Epithelial cell of esophagus (primary cell): ENCODE data around the genes LINGO3 and LMNB2.

DNA sequence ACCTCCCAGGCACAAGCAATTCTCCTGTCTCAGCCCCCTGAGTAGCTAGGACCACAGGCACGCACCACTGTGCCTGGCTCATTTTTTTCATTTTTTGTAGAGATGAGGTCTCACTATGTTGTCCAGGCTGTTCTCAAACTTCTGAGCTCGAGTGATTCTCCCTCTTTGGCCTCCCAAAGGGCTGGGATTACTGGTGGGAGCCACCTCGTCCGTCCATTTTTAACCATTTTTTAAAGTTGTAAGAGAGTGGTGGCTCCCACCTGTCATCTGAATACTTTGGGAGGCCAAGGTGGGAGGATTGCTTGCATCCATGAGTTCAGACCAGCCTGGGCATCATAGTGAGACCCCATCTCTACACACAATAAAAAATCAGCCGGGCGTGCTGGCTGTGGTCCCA lies 21.0 kb downstream of the MOB3A start:
- RRBS, result no CpG with 5 or more reads among the region's 6 CpGs

DNA sequence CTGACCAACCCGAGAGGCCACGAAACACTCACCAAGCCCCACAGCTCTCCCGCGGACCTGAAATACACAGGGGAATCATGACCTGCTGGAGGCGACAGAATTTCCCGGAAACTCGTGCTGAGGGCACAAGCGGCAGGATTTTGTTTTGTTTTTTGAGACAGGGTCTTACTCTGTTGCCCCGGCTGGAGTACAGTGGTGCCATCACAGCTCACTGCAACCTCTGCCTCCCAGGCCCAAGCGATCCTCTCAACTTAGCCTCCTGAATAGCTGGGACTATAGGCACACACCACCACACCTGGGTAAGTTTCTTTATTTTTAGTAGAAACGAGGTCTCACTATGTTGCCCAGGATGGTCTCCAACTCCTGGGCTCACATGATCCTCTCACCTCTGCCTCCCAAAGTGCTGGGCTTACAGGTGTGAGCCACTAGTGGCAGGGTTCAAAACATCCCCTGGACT lies 17.5 kb downstream of the MOB3A start:
- RRBS, result 96% methylated on average over 3 of the region's 11 CpGs

- RRBS, result no CpG with 5 or more reads among the region's 9 CpGs
Observed at GRCh38 chr19:2087044-2087537, 9.0 kb downstream of the MOB3A start.

DNA sequence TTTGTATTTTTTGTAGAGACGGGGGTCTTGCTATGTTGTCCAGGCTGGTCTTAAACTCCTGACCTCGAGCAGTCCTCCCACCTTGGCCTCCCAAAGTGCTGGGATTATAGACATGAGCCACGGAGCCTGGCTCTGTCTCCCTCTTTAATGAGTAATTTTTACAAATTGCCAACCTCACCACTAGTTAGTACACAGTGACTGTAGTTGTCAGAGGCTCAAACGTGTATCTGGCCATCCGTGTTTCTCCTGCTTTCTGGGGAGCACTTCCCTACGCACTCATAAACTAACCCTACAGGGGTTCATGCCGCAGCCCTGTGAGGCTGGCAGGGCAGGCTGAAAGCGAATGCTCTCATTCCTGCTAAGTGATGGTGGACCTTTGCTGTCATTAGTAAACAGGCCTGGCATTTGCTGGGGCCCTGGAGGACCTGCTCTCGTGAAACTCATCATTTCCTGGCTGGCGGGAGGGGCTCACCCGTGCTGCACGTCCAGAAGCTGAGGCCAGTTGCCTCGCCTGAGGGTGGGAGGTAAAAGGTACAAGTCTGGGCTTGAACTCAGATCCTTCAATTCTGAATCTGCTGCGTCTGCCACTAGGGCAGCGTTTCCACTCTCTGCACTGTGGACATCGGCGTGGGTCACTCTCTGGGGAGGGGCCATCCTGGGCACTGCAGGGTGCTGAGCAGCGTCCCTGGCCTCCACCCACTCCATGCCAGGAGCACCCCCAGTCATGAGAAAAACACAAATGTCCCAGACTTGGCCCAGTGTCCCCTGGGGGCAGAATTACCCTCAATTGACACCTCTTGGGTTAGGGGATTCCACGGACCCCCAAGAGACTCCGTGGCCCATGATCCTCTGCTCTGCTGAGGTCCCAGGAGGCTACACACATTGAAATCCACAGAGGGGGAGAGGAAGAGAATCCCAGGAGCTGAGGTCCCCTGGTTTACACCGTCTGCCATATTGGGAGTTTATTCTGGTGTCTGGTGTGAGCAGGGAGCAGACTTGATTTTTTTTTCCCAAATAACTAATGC lies 7.0 kb downstream of the MOB3A start:
- RRBS, result no CpG with 5 or more reads among the region's 21 CpGs

GRCh38 chr19:2164326-2164961 lies 711 bp downstream of the DOT1L start:
- RRBS, result 2% methylated on average over 30 of the region's 53 CpGs

GRCh38 chr19:2183949-2185042 lies 20.6 kb downstream of the DOT1L start:
- RRBS, result no CpG with 5 or more reads among the region's 46 CpGs

GRCh38 chr19:2228310-2229270 lies 7.5 kb downstream of the PLEKHJ1 start:
- RRBS, result no CpG with 5 or more reads among the region's 37 CpGs

DNA sequence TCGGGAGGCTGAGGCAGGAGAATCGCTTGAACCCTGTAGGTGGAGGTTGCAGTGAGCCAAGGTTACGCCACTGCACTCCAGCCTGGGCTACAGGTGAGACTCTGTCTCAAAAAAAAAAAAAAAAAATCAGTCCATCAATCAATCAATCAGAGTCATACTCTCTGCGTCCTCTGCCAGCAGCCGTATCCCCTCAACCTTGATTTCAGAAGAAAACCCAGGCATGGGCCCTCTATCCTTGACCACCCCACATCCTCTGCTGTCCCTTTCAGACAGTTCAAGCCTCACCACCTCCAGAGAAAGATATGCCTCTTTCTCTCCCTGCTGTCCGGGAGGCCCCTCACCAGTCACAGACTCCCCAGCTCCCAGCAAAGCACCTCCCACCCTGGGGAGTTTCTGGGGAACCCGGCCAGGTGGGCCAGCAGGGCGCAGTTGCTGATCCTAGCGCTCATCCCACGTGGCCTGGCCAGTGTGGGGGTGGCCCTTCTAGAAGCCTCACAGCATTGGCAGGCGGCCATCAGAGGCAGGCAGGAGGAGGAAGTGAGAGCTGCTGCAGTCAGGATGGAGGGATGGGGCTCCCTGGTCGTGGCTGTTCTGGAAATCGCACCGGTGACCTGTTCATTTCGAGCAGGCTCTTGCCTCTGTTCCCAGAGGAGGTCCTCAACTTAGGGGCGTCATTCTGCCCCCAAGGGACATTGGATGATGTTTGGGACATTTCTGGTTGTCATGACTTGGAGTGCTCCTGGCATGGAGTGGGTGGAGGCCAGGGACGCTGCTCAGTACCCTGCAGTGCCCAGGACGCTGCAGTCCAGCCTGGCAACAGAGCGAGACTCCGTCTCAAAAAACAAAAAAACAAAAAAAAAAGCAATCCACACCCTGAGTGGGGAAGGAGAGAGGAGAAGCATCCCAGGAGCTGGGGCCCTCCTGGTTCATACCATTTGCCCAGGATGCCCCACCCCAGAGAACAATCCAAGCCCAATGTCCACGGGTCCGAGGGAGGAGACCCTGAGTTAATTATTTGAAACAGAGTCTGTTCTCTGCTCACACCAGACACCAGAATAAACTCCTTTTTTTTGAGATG lies 10.3 kb upstream of the JSRP1 start:
- RRBS, result 33% methylated on average over 2 of the region's 22 CpGs

GRCh38 chr19:2276646-2277456 lies 5.1 kb downstream of the PEAK3 start:
- RRBS, result no CpG with 5 or more reads among the region's 29 CpGs

- RRBS, result 3% methylated on average over 35 of the region's 81 CpGs
Observed at GRCh38 chr19:2307981-2308650, at the start of gene LINGO3. TSS of gene LINGO3 (minus strand) at chr19:2308154.

GRCh38 chr19:2318384-2318746 lies 10.0 kb downstream of the LSM7 start:
- RRBS, result no CpG with 5 or more reads among the region's 4 CpGs

- RRBS, result no CpG with 5 or more reads among the region's 11 CpGs
Observed at GRCh38 chr19:2394332-2394734, 33.1 kb downstream of the TIMM13 start.

- RRBS, result no CpG with 5 or more reads among the region's 16 CpGs
Observed at GRCh38 chr19:2437874-2438282, 10.5 kb upstream of the TIMM13 start.

DNA sequence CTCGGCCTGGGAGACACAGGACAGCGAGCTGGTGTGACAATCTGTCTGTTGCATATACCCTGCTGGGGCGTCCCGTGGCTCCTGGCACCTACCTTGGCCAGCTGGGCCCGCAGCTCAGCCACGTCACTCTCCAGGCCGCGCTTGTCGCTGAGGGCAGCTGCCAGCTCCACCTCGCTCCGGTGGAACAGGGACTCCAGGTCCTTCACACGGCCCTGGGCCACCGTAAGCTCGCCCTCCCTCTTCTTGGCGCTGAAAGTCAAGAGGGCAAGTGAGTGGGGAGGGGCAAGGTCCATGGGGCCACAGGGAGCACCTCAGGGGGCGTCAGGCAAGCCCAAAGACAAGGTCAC lies 10.9 kb upstream of the TIMM13 start:
- RRBS, result no CpG with 5 or more reads among the region's 16 CpGs

- RRBS, result 2% methylated on average over 41 of the region's 99 CpGs
Observed at GRCh38 chr19:2456507-2457240, at the start of gene LMNB2. TSS of gene LMNB2 (minus strand) at chr19:2456959.

- RRBS, result no CpG with 5 or more reads among the region's 11 CpGs
Observed at GRCh38 chr19:2463223-2463468, 6.4 kb upstream of the LMNB2 start.

DNA sequence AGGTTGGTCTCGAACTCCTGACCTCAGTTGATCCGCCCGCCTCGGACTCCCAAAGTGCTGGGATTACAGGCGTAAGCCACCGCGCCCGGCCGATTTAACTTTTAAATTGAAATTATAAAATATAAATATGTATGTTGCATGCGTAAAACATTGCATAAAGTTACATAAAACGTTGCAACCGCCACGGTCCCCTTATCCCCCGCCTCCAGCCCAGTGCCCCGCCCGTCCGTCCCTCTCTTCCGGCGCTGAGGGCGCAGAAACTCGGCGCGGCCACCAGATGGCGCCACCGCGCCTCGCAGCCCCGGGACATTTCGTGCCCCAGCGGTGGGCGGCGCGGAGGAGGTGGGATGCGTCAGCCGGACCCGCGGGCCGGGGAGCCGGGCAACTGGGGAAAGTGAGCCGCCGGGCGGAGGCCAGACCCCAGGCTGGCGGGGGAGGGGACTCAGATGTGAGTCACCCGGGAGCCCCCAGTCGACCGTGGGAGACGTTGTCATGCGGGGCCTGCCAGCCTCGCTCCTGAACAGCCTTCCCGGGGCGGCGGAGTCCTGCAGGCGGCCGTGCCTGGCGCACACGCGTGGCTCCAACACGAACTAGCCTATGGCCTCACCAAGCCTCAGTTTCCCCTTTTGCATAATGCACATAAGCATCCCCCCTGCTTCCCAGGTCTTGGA lies 1.3 kb upstream of the GADD45B start:
- RRBS, result 2% methylated on average over 27 of the region's 58 CpGs

DNA sequence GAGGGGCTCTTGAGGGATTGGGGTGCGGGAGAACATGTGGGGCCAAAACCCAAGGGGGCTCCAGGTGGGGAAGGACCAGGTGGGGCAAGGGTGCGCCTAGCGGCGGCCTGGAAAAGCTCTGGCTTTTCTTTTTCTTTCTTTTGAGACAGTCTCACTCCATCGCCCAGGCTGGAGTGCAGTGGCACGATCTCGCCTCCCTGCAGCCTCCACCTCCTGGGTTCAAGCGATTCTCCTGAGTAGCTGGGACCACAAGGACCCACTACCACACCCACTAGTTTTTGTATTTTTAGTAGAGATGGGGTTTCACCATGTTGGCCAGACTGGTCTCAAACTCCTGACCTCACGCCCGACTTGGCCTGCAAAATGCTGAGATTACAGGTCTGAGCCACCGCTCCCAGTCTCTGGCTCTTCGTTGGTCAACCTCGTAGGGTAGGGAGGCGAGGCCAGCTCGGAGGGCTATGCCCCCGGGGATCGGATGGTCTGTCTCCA lies 3.7 kb downstream of the GADD45B start:
- RRBS, result no CpG with 5 or more reads among the region's 17 CpGs

GRCh38 chr19:2481442-2481879 lies 5.5 kb downstream of the GADD45B start:
- RRBS, result no CpG with 5 or more reads among the region's 16 CpGs

DNA sequence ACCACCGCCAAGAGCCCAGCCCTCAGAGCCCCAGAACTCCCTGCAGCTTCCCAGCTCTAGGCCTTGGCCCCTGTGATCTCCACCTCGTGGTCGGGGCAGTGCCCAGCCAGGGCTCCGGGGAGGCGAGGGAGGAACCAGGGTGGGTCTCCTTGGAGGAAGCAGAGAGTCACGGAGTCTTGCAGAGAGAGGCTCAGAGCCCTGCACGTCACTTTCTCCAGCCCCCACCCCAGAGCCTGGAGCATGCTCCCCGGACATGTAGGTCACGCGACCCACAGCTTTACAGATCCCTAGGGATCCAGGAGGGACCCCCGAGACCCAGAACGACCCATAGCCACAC lies 11.9 kb downstream of the GADD45B start:
- RRBS, result no CpG with 5 or more reads among the region's 12 CpGs